Mesenchymal stem cell of Wharton's jelly (primary cell): Measurements from ENCODE around the genes STEAP3 and TMEM37.

- CAGE, long polyA plus RNA = no peak
These were observed 74.3 kb downstream of the ACTR3 start for GRCh38 chr2:113963910-113964790.

DNA sequence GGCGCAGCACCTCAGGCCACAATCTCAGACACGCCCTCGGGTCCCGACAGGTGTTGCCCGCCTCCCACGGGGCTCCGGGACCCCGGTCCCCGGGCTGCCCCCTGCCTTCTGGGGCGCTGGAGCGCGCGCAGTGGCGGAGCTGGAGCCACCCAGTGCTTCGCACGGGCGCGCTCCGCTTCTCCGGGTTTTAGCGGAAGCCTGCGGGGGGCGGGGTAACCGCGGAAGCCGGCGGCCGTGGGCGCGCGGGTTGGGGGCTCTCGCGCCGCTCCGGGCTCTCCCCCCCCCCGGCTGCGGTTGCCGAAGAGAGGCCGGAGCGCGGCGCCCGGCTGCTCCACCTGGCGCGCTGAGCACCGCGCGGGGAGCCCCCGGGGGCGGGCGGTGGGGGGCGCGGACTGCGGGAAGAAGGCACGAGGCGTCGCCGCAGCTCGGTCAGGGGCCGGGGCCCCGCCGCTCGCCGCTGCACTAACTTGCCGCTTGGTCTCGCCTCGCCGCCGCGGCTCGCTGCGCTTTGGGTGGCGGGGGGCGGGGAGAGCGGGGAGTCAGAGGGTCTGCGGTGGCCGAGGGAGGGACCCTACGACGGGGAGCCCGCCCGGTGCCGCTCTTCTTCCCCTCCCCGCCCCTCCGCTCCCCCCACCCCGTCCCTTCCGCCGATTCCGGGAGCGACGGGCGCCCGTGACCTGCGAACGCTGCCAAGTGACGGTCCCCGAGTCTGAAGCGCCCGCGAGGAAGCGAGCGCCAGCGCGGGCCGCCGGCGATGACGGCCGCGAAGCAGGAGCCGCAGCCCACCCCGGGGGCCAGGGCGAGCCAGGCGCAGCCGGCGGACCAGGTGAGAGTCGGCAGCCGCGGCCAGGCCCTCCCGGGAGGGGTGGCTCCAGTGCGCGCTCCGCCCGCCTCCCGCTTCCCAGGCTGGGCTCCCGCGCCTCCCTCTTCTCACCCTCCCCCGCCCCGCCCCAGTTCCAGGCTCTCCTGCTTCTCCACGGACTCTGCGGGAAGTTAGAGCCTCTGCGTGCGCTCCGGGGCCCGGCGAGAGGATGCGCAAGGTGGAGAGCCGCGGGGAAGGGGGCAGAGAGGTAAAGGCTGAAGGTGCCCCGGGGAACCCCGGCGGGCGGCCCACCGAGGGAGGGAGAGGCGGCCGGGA is 719.1 kb downstream of the DPP10 start:
- CAGE, long polyA plus RNA = no peak

GRCh38 chr2:115360698-115361058 is 918.2 kb downstream of the DPP10 start:
- CAGE, long polyA plus RNA = no peak

- CAGE, long polyA plus RNA = no peak
These were observed 289.2 kb upstream of the DDX18 start for GRCh38 chr2:117525208-117525673.

DNA sequence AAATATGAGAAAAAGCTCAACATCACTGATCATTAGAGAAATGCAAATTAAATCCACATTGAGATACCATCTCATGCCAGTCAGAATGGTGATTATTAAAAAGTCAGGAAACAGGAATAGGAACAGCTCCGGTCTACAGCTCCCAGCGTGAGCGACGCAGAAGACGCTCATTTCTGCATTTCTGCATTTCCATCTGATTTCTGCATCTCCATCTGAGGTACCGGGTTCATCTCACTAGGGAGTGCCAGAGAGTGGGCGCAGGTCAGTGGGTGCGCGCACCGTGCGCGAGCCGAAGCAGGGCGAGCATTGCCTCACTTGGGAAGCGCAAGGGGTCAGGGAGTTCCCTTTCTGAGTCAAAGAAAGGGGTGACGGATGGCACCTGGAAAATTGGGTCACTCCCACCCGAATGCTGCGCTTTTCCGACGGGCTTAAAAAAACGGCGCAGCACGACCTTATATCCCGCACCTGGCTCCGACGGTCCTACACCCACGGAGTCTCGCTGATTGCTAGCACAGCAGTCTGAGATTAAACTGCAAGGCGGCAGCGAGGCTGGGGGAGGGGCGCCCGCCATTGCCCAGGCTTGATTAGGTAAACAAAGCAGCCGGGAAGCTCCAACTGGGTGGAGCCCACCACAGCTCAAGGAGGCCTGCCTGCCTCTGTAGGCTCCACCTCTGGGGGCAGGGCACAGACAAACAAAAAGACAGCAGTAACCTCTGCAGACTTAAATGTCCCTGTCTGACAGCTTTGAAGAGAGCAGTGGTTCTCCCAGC is 10.6 kb upstream of the DDX18 start:
- CAGE, long polyA plus RNA = no peak

GRCh38 chr2:118077471-118078193 is 10.6 kb upstream of the INSIG2 start:
- CAGE, long polyA plus RNA = no peak

DNA sequence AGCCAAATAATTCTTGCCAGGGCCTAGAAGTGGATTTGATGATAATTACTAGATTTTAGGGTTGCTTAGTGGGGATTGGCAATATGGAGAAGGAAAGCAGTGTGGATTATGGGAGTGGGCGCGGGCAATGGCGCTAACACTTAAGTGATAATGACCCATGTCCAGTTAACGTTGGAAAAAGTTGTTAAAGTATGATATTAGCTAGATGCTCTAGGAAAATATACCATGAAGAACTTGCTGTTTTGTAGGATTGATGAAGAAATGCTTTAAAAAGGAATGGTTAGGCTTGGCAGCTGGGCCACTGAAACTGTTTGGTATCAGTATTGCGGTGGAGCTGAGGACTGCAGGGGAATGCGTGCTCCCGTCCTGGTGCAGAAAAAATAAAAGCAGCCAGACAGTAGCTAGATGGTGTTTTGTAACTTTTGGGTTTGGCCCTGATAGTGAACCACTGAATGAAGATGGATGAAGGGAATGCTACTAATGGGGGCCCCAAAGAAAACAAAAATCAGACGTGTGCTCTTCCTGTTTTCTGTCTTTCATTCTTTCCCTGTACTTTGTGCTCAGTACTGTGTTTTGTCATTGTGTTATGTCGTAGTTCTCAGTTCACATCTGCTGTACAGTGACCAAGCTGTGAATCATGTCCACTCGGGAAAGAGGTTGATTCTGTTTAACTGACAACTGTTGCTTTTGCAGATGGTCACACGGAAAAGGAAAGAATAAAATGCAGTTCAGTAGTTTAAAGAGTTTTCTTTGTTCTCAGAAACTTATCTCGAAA is 999 bp downstream of the INSIG2 start:
- CAGE, long polyA plus RNA = no peak

DNA sequence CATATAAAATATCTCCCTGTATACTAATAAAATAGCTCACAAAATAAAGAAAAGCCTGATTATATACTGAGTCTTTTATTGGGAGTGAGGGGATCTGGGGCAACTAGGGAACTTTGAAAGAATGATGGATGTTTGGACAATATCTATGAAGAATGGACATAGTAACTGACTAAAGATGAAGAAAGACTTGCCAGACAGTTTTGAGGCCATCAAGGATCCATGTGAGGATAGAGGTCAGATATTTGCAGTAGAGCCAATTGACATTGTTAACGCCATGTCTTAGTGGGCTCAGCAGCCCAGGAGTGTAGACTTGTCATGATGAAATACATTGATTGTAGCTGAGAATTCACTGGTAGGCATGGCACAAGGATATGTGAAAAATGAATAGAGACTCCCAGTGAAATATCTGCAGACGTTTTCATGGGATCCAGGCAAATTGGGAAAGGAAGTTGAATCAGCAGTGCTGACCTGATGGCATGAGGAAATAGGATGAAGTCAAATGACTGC is 24.3 kb downstream of the INSIG2 start:
- CAGE, long polyA plus RNA = no peak

DNA sequence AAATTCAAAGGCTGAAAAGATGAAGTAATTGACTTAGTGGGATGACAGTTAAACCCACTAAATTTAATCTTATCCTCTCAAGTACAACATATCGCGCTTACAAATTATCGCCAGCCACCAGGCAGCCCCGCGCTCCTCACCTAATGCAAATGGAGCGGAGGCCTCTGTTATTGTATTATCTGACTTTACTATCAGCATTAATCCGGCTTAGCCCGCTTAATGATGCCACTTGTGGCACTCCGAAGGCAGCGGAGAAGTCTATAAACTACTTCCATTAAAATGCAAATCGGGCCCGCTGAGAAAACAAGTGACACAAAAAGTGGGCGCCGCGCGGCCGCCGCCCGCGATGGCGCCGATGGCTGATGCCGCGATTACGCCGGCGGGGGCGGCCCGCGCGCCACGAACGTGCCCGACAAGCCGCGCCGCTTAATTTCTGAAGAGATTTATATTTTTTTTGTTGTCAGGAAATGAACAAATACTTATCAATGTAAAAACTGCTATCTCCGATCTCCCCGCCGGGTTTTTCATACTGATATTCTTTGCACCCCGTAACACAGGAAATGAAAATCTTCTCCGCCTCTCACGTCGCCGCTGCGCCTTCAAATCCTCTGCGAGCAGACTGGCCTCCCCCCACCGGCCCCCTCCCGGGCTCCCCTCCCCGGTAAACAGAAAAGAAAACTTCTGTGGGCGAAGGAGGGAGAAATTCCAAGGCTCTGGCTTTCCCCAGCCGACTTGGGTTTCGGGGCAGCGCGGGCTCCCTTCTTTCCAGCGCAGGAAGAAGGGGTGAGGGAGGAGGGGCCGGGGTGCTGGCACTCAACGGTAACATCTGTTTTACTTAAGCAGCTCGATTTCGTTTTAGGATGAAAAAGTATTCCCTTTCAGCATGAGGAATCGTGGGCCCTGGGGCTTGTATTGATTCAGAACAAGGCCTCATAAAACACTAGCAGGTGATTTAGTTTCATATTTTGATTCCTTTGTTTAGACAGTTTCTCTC is 221.9 kb downstream of the INSIG2 start:
- CAGE, long polyA plus RNA = no peak

DNA sequence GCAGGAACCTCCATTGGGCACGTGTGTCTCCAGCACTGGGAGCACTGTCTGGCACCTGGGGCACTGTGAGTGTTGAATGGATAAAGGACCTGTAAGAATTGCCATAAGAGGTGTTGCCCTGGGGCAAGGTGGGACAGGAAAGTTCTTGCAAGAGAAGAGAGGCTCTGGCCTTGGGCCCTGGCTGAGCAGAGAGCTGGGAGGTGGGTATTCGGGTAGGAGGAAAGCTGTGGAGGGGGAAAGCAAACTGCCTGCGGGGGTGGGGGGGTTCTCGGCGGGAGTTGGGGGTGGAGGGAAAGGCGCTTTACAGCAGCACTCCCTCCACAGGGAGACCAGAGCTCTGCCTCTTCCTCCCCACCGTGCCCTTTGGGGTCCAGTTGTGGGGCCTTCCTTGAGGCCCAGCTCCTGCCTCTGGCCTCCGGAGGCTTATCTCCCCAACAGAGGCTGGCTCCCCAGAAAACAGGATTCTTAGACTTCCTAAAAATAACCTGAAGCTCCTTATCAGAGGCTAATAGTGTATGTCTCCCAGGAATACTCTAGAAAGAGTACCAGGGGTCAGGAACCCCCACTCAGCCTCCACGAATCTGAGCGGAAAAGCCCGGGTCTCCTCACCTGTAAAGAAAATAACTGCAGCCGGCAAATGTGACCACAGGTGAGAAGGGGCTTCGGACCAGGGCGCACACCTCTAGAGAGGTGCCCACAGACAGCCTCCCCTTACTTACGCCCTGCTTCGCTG is 1.1 kb upstream of the STEAP3 start:
- CAGE, long polyA plus RNA = no peak

DNA sequence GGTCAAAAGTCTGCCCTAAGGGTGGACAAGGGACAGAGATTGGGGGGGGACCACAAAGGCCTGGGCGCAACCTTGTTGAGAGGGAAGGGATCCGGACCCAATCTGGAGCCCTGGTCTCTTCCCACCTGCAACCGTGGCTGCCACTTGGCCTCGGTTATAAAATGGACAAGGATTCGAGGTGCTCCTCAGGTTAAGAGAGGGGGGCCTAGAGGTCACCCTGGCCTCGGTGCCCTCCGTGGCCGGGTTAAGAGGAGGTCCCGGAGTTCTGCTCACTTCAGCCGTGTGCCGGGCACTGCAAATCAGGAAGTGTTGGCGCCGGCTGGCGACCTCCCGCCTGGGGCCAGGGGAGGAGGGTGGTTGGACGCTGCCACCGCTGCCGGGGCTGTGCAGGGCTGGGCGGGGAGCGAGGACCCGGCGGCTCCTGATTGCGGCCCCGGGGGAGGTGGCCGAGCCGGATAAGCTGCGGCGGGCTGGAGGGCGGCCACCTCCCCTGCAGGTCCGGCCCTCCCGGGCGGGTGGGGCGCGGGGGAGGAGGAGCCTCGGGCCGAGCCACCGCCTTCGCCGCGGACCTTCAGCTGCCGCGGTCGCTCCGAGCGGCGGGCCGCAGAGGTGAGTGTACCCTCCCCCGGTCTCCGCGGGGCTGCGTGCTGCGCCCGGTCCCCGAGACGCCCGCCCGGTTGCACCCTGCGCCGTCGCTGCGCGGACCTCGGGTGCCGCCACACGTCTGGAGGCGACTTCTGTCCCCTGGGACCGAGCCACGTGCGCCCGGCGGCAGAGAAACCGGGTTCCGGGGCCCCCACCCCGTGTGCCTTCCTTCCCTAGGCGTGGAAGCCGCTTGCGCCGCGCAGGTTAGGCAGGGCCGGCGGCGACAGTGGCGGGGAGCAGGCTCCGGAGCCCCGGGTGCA is at the start of gene STEAP3:
Gene STEAP3, plus strand, starts transcription at position 555 of the 905 bp plus-strand sequence.
- CAGE, long polyA plus RNA = no peak

DNA sequence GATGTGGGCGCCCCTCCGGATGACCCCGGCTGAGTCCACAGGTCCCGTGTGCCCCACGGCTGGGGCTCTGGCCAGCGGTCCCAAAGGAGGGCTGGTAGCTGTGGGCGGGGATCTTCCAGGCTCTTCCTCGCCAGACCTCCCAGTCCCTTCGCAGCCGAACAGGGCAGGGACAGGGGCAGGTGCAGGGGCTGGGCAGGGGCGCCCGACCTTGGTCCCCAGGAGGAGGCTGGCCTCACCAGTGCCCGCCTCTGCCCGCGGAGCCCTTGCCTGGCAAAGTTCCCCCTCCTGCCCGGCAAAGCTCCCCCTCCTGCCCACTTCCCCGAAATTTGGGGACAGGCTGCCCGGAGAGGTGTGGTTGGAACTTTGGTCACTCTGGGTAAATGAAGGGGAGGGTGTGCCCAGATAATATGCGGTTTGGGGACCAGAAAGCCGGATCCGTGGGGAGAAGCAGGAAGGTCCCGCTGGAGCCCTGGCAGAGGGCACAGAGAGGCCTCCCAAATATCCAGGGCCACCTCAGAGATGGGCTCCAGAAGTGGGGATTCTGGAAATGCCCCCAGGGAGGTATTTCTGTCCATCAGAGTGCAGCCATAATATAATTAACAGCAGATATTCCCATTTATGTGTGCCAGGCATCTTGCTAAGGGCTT is 674 bp downstream of the STEAP3 start:
- CAGE, long polyA plus RNA = no peak

GRCh38 chr2:119365643-119366119 is 953 bp downstream of the C2orf76 start:
- CAGE, long polyA plus RNA = no peak

DNA sequence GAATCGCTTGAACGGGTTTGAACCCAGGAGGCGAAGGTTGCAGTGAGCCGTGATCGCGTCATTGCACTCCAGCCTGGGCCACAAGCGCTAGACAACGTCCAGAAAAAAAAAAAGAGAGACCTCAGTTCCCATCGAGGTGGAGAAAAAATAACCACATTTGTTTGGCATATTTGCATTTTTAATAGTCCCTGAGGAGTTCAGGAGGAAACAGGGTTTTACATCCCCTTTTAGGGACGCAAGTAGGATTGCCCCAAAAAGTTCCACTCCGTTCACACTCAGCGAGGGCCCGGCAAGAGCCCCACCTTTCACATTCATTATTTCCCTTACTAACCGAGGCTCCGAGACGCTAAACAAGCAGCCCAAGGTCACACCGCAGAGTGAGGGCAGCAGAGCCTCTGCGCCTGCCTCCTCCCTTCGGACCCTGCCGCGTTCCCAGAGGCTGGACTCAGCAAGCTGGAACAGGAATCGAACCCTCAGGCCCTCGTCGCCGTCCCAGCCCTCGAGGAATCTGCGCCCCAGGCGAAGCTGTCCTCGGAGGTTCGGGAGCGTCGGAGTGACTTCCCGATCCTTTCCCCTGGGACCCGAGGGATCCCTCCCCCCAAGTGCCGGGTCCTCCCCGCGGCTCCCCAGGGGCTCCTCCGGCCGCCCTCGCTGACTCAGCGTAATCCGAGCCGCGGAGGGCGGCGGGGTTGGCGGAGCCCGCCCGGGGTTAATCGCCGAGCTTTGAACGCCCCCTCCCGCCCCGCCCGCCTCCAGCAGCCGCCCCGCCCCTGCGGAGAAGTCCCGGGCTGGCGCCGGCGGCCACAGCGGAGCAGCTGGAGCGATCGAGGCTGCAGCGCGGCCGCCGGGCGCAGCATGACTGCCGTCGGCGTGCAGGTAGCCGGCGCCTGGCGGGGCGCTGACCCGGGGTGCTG is at the start of gene TMEM37:
Gene TMEM37, plus strand, starts transcription at position 806 of the 914 bp plus-strand sequence.
- CAGE, long polyA plus RNA = no peak

- CAGE, long polyA plus RNA = no peak
These were observed 2.3 kb downstream of the TMEM37 start for GRCh38 chr2:119433839-119434547.

- CAGE, long polyA plus RNA = no peak
These were observed 700 bp downstream of the CFAP221 start for GRCh38 chr2:119544725-119545572.

- CAGE, long polyA plus RNA = no peak
These were observed 54.4 kb downstream of the EPB41L5 start for GRCh38 chr2:120067222-120067720.

- CAGE, long polyA plus RNA = no peak
These were observed 13.0 kb upstream of the RALB start for GRCh38 chr2:120239437-120240351.

GRCh38 chr2:120346730-120347863 is 1.2 kb downstream of the INHBB start:
- CAGE, long polyA plus RNA = no peak

DNA sequence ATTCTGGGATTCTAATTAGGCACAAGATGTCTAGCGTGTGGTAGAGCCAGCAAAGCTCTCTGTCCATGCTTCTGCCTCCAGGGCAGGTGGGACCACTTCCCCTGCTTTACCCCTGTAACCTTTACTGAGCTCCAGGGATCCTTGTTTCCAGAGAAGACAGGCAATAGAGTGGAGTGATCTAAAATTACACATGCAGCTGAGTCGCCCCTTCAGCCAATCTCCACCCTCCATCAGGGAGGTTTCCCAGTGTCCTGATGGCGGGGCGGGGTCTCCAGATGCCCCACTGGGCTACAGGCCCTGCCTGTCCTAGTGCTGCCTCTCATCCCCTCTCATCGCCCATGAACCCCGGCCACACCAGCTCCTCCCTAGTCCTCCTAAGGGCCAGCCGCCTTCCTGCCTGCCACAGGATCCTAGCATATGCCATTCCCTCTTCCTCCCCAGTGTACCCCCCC is 144.2 kb upstream of the GLI2 start:
- CAGE, long polyA plus RNA = no peak